ENCODE results near the genes IL18BP and P2RY6.

- PRO-cap: unidirectional peak, plus-strand start at chr11:71998918
These were observed at the start of gene IL18BP for GRCh38 chr11:71998525-71999454. TSS of gene IL18BP (plus strand) at chr11:71998909.

DNA sequence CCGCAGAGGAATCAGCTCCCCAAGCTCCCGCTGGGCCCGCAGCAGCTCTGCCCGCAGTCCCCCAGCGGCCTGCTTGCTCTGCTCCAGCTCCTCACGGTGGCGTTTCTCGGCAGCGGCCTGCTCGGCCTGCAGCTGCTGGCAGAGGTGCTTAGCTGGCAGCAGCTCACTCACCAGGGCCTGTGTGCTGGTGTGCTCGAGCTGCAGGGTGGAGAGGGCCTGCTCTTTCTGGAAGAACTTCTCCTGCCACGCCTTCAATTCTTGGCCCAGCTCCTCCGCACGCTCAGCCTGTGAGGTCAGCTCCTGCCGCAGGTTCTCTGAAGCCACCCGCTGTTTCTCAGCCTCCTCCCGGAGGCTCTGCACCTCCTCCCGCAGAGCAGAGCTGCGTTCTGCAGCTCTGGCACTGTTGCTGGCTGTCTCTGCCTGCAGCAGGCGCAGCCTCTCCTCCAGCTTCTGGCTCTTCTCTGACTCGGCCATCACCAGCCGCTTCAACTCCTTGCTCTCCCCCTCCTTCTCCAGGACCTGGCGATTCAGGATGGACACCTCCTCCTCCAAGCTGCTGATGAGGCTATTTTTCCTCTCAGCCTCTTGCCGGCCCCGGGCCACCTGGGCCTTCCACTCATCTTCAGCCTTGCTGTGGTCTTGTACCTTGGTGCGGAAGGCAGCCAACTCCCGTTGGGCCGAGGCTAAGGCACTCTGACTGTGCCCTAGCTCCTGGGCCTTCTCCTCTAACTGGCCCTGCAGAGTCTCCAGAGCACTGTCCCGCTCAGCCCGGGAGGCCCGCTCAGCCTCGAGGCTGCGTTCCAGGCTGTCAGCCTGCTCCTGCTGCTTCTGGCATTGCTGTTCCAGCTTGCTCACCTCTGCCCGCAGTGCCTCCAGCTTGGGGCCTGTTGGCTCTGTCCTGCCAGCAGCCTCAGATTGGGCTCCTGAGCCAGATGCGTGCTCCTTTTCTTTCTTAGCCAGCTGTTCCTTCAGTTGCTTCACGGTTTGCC, 14.8 kb downstream of the IL18BP start:
- PRO-cap: no peak

GRCh38 chr11:72015838-72016347, 17.2 kb downstream of the IL18BP start:
- PRO-cap: no peak

- PRO-cap: no peak
These were observed 20.0 kb downstream of the IL18BP start for GRCh38 chr11:72018780-72019086.

DNA sequence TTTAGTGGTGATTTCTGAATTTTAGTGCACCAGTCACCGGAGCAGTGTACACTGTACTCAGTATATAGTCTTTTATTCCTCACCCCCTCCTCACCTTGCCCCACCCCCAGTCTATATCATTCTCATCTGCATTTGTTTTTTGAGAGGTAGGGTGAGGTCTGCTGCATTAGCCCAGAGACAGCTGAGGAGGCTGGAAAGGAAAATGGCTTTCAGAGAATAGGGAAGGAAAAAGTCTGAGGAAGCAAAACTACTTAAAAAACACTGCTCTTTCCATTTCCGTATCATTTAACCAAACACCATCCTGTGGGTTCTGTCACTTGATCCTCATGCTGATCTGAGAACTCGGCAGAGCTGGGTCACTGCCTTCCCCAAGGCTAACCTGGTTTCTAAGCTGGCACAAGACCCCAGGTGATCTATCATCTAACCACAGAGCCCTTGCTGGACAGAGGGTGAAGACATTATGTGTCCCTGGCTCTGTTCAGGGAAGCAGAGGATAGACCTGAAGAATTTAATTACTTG, 1.2 kb downstream of the FOLR2 start:
- PRO-cap: no peak

- PRO-cap: no peak
These were observed 9.5 kb downstream of the INPPL1 start for GRCh38 chr11:72233860-72234614.

DNA sequence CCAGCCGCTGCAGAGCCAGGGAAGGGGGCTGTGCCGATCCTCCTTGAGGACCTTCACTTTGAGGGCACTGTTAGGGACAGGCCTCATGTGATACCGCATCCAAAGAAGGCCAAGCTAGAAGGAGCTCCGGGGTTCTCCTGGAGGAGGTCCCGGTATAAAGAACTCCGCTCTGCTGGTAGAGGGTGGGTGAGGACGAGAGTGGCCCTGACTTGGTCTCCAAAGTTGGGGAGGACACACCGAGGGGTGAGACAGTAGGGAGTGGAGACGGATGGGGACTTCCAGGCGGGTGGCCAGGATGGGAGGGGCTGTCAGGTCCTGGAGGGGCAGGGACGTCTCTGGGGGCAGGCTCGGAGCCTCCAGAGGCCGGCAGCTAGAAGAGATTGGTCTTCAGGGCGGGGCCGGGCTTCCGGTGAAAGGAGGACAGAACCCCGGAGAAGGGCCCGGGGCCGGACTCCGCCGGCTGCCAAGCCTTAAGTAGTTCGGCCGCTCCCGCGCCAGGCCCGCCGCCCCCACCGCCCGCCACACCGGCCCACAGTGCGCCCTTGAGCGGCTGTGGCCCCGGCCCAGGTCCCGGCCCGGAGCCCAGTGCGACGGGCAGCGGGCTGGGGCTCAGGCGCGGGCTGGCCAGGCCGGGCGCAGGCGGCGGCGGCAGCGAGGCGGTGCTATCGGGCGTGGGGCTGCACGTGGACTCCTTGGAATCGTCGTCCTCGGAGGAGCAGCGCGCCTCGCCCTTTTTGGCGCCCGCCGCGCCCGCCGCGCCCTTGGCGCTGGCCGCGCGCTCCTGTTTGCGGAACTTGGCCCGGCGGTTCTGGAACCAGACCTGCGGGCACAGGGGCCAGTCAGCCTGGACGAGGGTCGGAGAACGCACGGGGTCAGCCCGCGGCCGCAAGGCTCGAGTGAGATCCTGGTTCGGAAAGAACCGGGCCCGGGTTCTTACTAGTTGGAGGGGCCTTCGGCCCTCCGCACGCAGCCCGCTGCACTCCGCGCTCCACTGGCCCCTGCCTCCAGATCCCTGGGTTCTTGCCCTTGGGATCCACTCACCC, 4.3 kb downstream of the PHOX2A start:
- PRO-cap: no peak

- PRO-cap: no peak
These were observed 36.9 kb upstream of the CLPB start for GRCh38 chr11:72471231-72471726.

GRCh38 chr11:72575591-72575942, 98.7 kb downstream of the PDE2A start:
- PRO-cap: no peak

DNA sequence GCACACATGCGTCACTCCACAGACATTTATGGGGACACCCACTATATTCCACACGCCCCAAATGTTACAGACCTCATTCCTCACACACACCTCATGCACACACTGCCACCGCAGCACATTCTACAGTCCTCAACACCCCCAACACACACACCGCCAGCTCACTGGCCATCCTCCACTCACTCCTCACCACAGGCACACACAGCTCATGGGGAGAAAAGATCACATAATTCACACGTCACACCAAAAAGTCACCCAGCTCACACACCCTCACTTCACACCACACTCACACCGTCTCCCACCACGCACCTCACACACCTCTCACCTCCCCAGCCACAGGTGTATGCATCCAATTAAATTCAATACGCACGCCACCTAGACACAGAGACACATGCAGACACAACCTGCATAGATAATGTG, 34.3 kb downstream of the PDE2A start:
- PRO-cap: unidirectional peak, plus-strand start at position 76 of the sequence

GRCh38 chr11:72667428-72667658, 6.9 kb downstream of the PDE2A start:
- PRO-cap: no peak

DNA sequence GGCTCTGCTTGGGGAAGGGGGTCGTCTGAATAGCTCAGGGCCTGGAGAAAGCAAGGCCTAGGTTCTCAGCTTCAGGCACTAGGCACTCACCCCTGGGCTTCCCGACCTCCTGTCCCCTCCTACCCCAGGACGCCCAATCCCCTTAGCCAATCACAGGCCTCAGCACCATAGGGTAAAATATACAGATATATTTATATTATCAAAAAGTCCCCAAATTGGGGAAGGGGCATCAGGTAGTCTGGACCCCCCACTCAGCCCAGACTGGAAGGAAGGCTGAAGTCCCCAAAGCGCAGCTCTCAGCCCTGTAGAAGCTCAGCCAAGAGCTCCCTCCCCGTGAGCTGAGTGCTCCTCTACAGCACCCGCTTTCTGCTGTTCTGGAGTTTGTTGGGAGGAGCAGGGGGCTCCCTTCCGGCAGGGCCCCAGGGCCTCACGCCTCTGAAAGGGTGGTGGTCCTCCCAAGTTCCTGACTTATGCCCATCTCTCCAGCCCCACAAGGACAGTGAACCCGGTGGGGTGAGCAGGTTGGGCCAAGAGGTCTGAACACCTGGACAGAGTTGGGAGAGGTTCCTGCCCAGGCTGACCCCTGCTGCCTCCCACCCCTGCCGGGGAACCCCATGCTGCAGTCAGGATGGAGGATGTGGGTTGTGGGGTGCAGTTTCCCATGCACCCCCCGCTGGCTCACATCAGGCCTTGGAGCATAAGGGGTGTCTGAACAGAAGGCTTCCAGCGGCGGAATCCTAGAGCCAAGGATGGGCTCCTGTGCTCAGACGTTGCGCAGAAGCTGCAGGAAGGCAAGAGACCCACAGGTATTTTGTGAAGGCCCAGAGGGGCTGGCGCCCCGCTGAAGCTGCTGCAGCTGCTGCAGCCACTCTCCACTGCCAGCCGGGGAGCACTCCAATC, 10.9 kb upstream of the PDE2A start:
- PRO-cap: no peak

- PRO-cap: no peak
These were observed 26.0 kb upstream of the PDE2A start for GRCh38 chr11:72700159-72700774.

GRCh38 chr11:72738787-72739411, 13.3 kb downstream of the ARAP1 start:
- PRO-cap: bidirectional peak, plus-strand start at chr11:72739136, minus-strand start at chr11:72739026

DNA sequence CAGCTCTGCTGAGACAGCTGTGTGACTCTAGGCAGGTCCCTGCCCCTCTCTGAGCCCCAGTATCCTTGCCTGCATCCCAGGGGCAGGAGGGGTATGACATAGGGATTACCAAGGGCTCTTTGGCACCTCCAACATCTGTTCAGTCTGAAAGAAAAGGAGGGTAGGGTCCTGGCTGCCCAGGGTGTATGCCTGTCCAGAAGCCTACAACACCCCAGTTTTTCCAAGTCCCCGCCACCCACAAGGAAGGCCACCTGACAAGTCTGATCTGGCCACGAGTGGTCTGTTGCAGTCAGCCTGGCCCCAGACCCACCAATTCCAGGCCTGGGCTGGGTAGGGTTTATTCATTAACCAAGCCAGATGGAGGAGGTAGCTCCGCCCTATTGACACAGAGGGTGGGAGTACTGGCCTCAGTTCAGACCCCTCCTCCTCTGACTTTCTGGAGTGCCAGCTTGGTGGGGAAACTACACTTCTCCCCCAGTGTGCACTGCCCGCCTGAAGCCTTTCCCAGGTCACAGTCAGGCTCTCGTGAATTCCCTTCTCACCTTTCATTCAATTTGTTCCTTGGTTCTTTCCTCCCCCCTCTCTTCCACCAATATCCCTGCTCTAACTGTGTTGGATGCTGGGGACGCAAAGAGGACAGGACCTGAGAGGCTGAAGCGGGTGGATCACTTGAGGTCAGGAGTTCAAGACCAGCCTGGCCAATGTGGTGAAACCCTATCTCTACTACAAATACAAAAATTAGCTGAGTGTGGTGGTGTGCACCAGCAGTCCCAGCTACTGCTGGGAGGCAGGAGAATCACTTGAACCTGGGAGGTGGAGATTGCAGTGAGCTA, 14.9 kb downstream of the STARD10 start:
- PRO-cap: bidirectional peak, plus-strand start at position 431 of the sequence, minus-strand start at position 316 of the sequence

- PRO-cap: bidirectional peak, plus-strand start at chr11:72822370, minus-strand start at chr11:72822117
These were observed 8.1 kb downstream of the ATG16L2 start for GRCh38 chr11:72821953-72823045.

GRCh38 chr11:72825186-72825555, 11.0 kb downstream of the ATG16L2 start:
- PRO-cap: no peak

GRCh38 chr11:73013668-73014622, 128.2 kb downstream of the FCHSD2 start:
- PRO-cap: no peak

GRCh38 chr11:73271808-73272997, at the start of gene P2RY6:
TSS of gene P2RY6 (plus strand) at chr11:73272338.
- PRO-cap: no peak

- PRO-cap: no peak
These were observed 15.5 kb upstream of the ARHGEF17 start for GRCh38 chr11:73292538-73293011.

All from gallbladder (tissue), 1 donor.